Tibial nerve (tissue), 3 donors: Measurements from ENCODE around the gene OR2V1.

DNA sequence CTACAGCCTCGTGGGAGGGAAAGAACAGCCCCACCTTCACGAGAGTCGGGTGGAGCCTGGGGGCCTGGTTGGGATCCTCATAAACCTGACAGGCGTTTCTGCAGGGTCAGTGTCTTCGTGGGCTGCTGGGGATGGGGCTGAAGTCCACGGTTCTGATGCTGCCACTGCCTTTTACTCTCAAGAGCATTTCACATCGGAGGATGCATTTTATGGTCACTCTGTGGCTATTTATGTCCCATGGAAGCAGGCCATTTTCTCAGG is at the start of gene OR2V1:
Gene OR2V1 (minus strand): TSS at position 154 of the 261 bp plus-strand sequence.
- PRO-cap: no peak
- RAMPAGE, long total RNA, 3 experiments: no peak in any of the 3 experiments

DNA sequence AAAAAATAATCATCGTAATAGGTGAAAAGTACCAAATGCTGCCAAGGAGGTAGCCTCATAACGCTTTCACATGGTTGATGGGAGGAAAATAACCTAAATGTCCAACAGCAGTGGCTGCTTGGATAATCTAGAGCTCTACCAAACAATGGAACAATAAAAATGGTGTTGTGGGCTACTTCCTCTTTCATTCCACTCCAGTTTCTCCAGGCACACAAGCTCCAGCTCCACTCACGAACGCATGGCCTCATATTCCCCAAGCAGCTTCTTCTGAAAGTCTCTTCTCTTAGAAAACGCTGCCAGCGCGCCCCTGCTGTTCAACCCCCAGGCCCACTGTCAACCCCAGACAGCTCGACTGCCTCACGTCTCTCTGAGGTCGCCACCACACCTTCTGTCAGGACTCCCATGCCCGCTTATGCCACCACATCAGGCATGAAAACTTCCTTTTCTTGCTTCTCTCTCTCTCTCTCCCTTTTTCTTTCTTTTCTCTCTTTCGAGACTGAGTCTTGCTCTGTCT is 16.1 kb downstream of the OR2V2 start:
- PRO-cap: no peak
- RAMPAGE, long total RNA, 3 experiments: no peak in any of the 3 experiments

GRCh38 chr5:181188388-181188774 is 16.6 kb downstream of the TRIM7 start:
- PRO-cap: no peak
- RAMPAGE, long total RNA, 3 experiments: no peak in any of the 3 experiments

GRCh38 chr5:181203794-181204553 is 1.0 kb downstream of the TRIM7 start:
- PRO-cap: no peak
- RAMPAGE, long total RNA, 3 experiments: no peak in any of the 3 experiments

DNA sequence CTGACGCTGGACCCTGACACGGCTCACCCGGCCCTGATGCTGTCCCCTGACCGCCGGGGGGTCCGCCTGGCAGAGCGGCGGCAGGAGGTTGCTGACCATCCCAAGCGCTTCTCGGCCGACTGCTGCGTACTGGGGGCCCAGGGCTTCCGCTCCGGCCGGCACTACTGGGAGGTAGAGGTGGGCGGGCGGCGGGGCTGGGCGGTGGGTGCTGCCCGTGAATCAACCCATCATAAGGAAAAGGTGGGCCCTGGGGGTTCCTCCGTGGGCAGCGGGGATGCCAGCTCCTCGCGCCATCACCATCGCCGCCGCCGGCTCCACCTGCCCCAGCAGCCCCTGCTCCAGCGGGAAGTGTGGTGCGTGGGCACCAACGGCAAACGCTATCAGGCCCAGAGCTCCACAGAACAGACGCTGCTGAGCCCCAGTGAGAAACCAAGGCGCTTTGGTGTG is 9.5 kb downstream of the RACK1 start:
- PRO-cap: no peak
- RAMPAGE, long total RNA, 3 experiments: no peak in any of the 3 experiments